GM19240 (cell line): Measurements from ENCODE around the genes TRAPPC10, KRTAP10-3 and KRTAP10-9.

DNA sequence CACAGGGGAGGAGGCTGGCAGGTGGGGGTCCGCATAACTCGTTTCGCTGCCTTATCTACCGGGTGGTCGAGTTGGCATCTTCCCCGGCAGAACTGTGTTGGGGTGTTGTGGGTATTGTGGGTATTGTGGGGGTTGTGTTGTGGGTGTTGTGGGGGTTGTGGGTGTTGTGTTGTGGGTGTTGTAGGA, 52.5 kb downstream of the AGPAT3 start:
- RRBS: no CpG with 5 or more reads among the region's 6 CpGs

GRCh38 chr21:43972883-43973512, 39.1 kb upstream of the TRAPPC10 start:
- RRBS: 90% methylated on average over 4 of the region's 18 CpGs

- RRBS: 2% methylated on average over 61 of the region's 89 CpGs
Measured at GRCh38 chr21:44011996-44012589, at the start of gene TRAPPC10. TRAPPC10 (plus strand) TSS chr21:44012309.

- RRBS: no CpG with 5 or more reads among the region's 13 CpGs
Measured at GRCh38 chr21:44293821-44294020, 6.1 kb upstream of the PFKL start.

DNA sequence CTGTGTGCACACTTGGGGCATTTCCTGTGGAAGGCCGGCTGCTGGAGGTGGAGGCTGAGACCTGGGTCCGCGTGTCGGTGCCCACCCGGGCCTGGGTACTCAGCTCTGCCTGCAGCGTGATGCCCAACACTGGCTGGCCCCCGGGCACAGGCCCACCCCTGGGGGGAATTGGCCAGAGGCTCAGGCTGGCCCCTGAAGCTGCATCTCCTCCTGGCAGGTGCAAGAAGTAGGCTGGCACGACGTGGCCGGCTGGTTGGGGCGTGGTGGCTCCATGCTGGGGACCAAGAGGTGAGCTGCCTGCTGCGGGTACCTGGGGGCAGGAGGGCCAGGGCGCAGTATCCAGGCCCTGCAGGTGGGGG, 17.3 kb downstream of the CFAP410 start:
- RRBS: 96% methylated on average over 7 of the region's 13 CpGs

- RRBS: no CpG with 5 or more reads among the region's 19 CpGs
Measured at GRCh38 chr21:44375184-44375691, 21.8 kb downstream of the TRPM2 start.

- RRBS: no CpG with 5 or more reads among the region's 2 CpGs
Measured at GRCh38 chr21:44428589-44429163, 26.6 kb upstream of the LRRC3 start.

DNA sequence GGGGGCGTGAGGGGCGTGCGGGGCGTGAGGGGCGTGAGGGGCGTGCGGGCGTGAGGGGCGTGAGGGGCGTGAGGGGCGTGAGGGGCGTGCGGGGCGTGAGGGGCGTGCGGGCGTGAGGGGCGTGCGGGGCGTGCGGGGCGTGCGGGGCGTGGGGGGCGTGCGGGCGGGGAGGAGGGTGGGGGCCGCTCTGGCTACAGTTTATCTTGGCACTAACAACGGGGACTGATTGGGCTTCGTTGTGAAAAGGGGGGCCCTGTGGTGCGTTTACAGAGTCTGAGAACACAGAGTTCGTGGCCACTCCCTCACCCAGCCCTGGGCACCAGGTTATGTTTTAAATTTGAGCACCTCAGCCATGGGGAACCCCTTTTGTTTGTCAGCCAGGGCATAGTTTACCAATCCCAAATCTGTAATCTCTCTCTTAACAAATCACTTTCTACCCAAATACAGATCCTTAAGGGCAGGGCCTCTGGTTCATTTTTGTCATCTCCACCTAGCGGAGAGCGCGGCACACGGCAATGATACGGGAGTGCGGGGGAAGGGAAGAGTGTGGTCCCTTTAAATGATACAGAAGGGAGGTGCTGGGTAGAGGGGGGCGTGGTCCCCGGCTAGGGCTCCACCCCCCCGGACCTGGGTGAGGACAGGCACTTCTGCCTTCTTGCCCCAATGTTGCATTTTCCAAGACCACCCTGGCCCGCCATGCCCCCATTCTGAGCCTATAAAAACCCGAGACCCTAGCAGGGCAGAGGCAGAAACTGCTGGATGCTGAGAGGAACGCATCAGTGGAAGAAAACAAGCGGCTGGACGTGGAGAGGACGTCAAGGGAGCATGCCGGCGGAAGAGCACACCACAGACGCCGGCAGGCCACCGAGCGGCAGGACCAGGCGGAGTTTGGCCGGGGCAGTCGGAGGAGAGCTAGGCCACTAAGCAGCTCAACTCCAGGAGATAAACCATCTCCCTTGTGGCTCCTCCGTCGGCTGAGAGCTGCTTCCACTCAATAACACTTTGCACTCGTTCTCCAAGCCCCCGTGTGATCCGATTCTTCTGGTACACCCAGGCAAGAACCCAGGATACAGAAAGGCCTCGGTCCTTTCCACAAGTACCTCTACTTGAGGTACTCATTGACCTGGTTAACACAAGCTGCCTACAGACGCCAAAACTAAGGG, 29.9 kb downstream of the LRRC3 start:
- RRBS: 84% methylated on average over 5 of the region's 63 CpGs

DNA sequence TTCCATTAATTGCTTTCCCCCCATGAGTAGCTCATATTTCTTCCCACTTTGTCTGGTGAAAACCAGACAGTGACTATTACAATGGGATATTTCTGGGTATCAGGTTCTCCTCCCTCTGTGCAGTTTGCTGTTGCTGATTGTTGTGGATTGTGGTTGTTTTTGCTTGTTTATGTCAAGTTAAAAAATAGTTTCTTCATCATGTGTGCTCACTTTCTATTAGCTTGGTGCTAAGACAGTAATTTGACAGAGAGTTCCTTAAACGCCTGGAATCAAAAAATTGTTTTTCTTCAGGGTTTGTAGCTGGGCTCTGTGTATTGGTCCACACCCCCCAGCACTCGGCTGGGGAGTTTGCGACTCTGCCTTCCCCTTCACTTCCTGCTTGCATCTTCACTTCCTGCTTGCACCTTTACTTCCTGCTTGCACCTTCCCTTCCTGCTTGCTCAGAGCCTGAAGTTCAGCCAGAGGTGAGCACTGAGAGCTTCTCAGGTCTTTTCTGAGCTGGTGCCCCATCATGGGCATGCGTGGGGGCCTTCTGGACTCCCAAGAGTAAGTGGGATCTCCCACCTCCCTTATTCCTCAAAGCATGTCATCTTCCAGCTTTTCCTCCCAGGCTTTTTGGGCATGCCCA, 3.8 kb downstream of the KRTAP10-2 start:
- RRBS: no CpG with 5 or more reads among the region's 4 CpGs

DNA sequence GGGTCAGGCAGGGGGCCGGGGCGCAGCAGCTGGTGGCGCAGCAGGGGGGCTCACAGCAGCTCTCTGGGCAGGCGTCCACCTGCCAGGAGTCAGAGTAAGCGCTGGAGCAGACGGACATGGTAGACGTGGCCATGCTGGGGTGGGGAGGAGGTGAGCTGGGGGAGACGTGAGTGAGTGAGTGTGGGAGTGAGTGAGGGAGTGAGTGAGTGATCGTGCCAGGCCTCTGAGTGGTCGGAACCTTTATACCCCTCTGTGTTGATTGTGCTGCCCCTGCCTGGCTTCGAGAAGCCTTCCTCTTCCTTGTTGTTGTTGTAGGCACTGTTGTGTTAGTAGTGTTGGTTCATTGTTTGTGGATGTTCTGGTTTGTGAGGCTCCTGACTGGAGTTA, at the start of gene KRTAP10-3:
KRTAP10-3 (minus strand) TSS at position 213 of the 387 bp plus-strand sequence.
- RRBS: no CpG with 5 or more reads among the region's 11 CpGs

GRCh38 chr21:44626957-44627251, at the start of gene KRTAP10-9:
KRTAP10-9 (plus strand) TSS chr21:44627093.
- RRBS: no CpG with 5 or more reads among the region's 8 CpGs

DNA sequence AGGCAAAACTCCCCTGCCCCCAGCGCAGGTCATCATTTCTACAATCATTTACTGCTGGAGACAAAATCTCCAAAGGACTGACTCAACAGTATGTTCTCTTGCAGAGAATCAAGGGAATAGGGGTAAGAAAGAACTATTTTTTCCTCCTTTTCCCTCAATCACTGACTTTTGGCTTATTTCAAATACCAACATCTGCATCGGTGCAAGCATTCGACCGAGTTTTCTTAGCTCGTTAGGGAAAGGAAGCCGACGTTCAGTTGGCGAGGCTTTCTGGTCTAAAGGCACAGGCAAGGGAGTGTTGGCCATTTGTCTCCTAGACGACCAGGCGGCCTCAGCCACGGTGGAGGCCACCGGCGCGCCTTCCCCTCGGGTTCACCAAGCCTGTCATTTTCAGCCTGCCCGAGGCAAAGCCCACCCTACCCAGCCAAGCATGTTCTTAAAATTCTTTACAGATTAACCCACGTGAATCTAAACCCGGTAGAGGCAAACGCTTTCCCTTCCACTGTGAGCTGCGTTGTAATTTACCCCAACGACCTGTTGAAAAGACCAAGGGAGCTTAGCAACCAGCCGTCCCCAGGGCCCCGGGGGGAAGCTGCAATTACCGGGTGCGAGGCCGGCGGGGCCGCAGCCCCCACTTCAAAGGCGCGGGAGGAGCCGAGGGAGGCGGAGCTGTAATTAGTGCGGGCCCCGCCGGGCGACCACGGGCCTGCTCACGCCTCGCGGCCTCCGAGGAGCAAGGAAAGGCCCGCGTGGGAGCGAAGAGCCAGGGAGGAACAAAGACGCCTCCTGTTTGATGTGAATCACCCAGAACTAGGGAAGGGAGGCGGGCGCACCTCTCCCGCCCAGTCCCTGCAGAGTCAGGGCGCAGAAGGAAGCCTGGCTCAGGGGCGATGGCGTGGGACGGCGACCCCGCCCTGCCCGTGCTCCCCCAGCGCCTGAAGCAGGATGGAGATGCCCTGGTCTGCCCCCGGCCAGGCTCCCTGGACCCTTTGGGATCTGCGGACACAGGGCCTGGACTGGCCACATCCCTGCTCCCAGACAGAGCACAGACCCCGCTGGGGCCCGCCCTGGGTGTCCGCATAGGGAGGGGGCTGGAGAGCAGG, 11.9 kb upstream of the TSPEAR start:
- RRBS: 3% methylated on average over 13 of the region's 61 CpGs

GRCh38 chr21:44836632-44837287, 18.9 kb upstream of the SUMO3 start:
- RRBS: 82% methylated on average over 7 of the region's 30 CpGs

DNA sequence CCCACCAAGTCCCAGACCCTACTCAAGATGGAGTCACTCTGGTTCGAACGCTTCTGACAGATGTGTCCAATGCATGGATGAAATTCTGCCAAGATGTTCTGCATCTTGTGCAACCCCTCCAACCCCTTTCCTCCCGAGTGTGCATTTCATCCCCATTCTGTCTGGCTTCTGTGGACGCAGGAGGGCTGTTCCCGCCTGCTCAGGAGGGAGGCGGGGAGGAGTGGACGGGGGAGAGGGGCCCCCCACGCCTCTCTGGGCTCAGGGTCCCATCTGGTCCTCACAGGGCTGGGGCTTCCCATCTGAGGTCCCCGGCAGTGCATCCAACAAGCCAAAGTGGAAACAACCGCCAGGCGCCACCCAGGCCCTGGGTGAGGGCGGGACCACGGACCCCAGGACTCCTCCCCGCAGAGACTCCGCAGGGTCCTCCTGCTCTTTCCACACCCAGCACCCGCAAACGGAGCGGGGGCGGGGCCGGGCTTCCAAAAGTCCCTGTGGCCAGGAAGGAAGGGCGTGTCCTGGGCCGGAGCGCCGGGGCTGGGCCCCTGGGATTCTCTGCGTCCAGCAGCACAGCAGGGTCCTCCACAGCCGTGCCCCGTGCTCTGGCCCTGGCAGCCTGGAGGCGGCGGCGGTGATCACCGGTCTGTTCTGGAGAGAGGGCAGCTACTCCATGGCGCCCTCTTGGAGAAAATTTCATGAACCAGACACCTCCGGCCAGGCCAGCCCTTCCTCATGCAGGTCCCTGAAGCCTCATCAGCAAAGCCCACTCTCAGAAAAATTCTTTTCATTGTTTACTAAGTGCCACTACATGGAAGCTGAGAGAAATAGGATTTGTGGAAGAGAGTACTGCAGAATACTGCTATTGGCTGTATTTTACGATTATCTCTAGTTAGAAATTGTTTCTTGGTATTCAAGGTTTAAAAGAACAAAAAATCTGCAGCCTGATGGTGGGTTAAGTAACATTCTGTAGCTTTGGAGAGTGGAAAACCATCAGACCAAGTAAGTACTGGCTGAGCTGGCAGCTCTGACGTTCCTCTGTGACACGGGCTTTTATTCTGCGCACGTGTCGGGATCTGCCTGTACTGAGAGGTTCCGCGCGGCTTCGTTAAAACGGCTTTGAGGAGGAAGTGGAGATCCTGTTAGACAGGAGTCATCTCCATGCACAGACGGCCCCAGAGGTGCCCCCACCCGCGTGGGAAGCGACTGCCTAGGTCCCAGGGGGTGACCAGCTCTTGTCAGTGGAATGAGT, 27.6 kb downstream of the PTTG1IP start:
- RRBS: 5% methylated on average over 10 of the region's 48 CpGs

DNA sequence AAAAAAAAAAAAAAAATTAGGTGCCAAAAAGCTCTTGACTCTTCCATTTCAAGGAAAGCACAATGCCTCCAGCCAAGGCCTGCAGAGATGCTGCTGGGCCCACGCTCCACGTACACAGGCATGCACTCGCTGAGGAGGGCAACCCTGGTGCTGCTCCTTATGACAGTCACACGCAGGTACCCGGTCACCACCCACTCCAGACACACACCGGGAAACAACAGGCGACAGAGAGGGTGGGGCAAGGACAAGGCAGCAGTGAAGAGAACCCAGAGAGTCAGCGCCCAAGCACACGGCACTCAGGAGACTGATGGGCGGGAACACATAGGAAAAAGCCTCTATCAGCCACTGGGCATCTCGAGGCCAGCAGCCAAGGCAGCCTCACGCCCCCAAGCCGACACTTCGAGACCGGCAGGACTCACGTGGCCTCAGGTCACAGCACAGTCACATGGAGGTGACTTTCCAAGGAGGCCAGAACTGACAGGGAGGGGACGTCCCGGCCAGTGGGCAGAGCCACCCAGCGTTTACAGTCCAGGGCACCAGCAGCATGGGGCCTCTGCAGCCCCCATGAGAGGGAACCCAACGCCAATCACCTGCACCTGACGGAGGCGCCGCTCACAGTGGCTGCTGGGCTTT, 19.9 kb downstream of the PTTG1IP start:
- RRBS: 95% methylated on average over 4 of the region's 23 CpGs

DNA sequence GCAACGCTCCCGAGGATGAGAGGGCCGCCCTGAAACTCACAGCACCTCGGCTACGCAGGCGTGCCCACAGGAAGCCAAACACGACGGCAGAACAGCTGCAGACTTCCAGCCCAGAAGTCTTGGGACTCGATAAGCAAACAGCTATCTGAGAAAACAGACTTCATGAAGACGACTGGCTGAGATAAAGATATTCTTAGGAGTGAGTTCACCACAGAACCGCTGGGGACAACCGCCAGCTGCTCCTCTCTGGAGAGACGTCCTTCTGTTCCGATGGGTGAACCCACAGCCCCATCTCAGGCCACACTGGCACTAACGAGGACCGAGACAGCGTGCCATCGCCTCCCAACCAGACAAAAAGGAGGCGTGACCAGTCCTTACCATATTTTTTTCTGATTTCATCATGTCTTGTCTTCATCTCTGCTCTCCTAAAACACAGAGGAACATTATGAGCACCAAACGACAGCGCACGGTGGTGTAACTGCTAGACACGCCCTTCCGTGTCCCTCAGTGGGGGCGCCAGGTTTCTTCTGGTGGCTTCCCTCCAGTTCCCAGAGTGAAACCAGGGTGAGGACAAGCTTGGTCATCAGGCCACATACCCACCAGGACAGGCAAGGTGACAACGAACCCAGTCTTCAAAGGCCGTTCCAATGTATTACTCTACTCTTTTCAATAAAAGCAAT, 18.5 kb downstream of the PTTG1IP start:
- RRBS: no CpG with 5 or more reads among the region's 27 CpGs

DNA sequence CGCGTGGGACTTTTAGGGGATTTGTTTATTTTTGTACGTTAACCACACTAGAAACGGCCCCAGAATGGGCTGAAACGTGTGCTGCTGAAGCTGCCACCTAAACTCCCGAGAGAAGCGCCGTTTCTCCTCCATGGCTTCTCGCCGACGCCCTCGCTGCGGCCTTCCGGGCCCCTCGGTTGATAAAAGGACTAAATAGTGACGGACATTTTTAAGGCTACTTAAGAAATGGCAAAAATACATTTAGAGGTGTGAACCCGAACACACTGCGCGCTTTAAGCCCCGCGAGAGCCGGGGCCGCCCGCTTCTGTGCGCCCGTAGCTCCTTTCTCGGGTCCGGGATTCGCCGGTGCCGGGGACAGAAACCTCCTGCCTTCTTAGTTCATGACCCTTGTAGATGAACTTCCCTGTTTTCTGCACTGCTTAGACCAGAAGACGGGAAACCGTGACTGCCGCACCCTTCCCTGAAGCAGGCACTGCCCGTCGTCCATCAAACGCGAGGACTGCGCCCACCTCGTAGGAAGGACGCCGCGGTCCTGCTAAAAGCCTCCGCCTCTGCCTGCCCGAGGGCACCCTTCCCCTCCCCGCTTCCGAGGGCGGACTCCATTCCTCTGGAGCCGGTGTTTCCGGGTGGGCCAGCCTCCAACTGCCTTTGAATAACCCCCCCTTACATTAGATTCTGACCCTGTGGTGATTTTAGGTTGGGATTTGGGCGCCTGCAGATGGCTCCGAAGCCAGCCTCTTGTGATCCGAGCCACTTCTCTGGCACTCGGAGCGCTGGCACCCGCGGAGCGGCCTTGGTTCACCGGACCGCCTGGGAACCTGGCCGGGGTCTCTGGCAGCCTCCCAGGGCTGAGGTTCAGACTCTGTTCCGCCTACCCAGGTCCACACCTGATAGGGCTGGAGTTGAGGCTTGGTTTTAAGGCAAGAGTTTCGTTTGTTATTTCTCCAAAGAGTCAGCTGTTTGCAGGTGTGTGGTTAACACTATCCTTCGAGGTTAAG, 1.1 kb upstream of the PTTG1IP start:
- RRBS: 9% methylated on average over 8 of the region's 64 CpGs

GRCh38 chr21:44957897-44958998, 18.4 kb downstream of the SLX9 start:
- RRBS: 90% methylated on average over 7 of the region's 51 CpGs

DNA sequence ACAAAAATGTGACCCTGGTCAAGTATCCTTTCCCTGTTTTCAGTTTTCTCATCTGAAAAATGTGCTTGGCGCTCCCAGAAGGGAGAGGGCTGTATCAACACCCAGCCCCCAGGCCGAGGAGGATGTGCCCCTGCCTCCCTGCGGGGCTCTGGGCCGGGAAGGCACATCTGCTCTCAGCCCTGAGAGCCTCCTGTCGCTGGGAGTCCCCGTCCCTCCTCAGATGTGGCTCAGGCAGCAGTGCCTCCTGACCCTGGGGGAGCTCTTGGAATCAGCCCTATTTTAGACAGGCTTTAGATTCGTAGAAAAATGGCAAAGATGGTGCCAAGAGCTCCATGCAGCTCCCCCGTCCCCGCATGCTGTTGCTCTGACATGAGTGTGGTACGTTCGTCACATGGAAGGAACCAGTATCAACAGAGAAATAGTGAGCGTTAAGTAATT, 29.5 kb downstream of the SLX9 start:
- RRBS: no CpG with 5 or more reads among the region's 12 CpGs

- RRBS: 90% methylated on average over 10 of the region's 31 CpGs
Measured at GRCh38 chr21:45004398-45004951, 64.6 kb downstream of the SLX9 start.